Renal cortical epithelial cell (primary cell): ENCODE data around the gene IRF3.

DNA sequence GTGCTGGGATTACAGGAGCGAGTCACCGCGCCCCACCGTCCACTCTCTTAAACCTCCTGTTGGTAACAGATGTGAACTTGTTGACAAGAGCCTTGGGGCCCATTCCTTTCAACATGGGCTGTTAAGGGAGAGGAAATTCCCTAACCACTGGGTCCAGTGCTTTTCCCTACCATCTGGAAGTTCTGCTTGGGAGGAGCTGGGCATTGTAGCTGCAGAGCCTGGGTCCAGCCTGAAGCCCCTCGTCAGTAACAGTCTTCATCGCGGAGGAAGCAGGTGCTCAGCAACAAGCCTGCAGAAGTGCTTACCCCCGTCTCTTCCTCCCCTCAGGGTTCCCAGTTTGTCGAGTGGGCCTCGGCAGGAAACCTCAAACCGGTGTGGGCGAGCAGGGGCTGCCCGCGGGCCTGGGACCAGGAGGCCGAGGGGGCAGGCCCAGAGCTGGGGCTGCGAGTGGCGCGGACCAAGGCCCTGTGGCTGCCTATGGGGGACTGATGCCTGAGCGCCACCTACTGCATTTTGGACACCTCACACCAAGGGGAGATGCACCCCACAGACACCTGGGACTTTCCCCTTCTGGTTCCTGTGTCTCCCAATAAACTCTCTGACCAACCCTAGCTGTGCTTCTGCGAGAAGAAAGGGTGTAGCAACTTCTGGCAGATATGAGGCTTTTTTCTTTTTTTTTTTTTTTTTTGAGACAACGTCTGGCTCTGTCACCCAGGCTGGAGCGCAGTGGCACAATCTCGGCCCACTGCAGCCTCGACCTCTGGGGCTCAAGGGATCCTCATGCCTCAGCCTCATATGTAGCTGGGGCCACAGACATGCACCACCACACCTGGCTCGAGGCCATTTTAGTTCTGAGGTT lies 3.8 kb upstream of the FLT3LG start:
- RRBS: no CpG with 5 or more reads among the region's 25 CpGs

GRCh38 chr19:49493151-49493612 lies 3.1 kb upstream of the RPS11 start:
- RRBS: no CpG with 5 or more reads among the region's 11 CpGs

GRCh38 chr19:49593239-49593895 lies 2.4 kb downstream of the PRR12 start:
- RRBS: no CpG with 5 or more reads among the region's 26 CpGs

DNA sequence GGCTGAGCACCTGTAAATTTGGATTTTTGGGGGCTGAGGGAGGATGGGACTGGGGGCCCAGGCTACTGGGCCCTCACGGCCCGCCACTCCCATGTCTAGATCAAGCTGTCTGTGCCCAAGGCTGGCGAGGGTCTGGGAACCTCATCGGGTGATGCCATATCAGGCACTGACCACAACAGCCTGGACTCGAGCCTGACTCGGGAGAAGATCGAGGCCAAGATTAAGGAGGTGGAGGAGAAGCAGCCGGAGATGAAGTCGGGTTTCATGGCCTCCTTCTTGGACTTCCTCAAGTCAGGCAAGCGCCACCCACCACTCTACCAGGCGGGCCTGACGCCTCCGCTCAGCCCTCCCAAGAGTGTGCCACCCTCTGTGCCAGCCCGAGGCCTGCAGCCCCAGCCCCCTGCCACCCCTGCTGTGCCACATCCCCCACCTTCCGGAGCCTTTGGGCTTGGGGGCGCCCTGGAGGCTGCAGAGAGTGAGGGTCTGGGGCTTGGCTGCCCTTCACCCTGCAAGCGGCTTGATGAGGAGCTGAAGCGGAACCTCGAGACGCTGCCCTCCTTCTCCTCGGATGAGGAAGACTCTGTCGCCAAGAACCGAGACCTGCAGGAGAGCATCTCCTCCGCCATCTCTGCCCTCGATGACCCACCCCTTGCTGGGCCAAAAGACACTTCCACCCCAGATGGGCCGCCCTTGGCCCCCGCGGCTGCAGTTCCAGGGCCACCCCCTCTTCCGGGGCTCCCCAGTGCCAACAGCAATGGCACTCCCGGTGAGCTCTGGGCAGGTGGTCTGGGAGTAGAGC lies 8.4 kb downstream of the PRR12 start:
- RRBS: no CpG with 5 or more reads among the region's 30 CpGs

GRCh38 chr19:49665207-49666334 lies at the start of gene IRF3:
TSS of gene IRF3 (minus strand) at chr19:49665857.
- RRBS: 2% methylated on average over 16 of the region's 61 CpGs

GRCh38 chr19:49680461-49681142 lies 3.5 kb downstream of the PRMT1 start:
- RRBS: no CpG with 5 or more reads among the region's 31 CpGs

DNA sequence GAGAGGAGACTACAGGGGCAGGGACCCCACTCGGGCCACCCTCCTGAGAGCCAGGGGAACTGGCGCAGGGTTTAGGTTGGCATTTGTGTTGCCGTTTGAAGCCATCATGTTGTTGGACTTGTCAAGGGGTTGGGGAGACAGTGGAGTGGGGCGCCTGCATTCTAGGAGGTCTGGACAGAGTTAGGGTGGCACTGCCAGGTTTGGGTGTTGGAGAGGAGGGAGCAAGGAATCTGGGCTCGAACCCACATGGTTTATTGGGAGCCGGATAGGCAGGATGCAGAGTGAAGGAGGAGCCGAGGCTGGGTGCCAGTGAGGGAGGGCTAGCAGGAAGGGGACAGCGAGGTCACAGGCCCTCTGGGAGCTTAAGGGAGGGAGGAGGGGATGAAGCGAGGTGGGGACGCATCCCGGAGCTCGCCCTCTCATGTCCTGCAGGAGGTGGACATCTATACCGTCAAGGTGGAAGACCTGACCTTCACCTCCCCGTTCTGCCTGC lies 3.7 kb upstream of the ADM5 start:
- RRBS: no CpG with 5 or more reads among the region's 14 CpGs

DNA sequence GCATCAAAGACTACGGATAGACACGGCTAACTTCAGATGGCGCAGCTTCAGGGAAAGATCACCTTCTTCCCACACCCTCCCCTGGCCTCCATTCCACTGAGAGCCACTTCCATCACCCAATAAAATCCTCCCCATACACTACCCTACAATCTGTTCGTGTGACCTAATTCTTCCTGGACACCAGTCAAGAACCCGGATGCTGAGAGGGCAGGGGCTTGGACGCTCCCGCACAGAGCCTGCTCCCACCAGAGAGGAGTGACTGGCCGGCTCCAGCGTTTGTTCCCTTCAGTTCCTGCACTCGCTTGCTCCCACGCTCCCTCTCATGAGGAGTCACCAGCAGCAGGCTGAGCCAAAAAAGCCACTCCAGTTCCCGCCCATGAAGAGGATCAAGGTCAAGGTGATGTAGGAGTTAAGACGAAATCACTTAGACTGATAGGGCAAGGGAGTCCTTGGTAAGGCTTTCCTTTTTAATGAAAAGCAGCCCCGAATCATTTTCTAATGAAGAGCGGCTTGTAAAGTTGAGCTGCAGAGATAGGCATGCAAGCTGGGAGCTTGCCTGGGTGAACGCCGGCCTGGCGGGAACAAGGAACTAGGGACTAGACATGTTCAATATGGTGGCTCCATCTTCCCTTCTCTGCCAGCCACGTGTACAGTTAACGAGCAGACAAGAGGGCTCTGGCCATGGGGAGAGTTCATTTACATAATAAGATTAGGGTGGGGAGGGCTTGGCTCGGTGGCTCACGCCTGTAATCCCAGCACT lies 35.6 kb downstream of the TSKS start:
- RRBS: 53% methylated on average over 3 of the region's 22 CpGs

DNA sequence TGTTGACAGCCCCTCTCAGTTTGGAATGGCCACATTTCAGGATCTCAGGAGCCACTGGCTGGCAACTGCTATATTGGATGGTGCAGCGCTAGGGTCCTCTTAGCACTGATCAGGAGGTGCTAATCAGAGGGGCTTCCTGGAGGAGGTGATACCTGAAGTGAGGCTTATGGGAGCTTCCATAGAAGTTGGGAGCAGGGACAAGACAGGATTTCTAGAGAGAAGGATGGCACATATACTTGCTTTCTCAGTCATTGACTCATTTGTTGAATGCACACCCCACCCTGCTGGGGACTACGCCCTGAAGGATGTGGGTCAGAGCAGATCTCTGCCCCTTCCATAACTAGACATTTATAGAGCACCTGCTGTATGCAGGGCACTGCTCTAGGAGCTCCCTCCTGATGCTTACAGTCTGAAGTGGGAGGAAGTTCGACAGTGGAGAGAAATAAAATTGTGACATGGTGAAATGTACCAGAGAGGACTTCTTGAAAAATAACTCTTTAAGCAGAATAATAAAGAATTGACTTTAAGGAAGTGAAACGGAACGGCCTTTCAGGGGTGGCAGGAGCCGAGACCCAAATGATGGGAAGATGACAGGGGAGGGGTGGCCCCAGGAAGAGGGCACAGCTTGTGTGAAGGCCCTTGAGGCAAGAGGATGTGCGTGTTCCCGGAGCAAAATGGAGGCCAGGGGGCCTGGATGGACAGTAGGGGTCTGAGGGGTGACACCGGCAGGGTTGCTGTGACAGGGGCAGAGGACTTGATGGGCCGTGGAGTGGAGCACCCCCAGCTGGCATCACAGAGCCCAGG lies 13.2 kb downstream of the AP2A1 start:
- RRBS: 95% methylated on average over 2 of the region's 10 CpGs

DNA sequence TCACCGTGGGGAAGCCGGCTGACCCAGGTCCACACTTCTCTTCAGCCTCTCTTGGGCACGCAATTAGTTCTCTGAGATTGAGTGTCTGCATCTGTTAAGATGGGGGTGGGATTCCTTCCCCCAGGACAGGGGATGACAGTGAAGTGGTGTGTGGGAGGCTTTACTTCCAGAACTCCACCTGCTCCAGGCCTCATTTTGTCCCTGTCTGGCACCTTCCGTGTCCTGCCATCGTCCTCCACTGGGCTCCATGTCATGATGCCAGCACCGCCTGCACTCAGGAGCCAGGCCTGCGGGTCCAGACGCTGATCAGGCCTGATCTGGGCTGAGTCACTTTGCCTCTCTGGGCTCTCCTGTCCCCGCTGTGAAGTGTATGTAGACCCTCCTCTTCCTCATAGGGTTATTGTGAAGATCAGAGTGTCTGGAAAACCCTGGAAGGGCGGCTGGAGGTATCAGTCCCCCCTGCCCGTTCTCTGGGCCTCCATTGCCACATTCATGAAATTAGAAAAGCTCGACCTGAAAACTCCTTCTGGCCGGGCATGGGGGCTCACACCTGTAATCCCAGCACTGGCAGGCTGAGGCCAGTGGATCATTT lies 9.6 kb downstream of the FUZ start:
- RRBS: 71% methylated on average over 2 of the region's 13 CpGs

DNA sequence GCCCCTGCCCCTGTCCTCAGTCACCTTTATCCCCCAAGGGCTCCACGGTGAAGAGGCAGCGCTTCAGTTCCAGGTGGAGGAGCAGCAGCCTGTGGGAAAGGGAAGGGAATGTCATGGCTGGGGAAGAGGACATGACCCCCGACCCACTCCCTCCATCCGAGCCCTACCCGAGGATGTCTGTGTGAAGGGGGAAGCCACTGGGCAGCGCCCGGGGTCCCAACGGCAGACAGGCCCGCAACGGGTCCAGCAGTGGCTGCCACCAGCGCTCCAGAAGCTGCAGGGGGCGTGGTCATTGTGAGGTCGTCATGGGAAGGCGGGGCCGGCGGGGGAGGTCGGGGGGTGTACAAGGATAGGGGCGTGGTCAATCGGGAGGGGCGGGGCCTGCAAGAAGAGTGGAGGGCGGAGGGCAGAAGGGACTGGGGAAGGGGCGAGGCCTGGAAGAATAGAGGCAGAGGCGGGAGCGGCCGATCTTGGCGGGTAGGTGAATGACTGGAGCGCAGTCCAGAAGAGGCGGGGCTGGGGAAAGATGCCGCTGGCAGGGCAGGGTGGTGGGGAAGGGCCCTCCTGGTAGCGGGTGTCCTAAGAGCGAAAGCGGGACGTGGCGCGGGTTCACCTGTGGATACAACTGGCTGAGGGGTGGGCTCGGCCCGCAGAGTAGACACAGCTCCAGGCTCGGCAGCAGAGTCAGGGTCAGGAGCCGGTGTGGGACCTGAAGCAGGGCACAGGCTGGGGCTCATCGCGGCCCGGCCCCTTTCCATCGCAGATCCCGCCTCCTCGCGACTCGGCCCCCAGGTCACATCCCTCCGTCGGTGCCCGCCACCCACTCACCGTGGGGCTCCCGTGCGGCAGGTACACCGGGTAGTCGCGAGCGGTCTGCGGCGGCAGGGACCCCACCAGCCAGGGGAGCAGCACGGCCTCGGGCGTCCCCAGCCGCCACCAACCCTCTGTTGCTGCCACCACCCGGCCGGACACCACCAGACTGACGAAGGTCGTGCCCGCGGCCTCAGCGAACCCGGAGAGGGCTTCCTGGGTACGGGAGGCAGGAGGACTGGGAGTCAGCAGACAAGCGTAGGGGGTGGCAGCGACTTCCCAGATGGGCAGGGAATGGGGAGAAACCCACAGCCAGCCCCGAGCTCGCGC lies 4.2 kb downstream of the FUZ start:
- RRBS: 3% methylated on average over 12 of the region's 77 CpGs

DNA sequence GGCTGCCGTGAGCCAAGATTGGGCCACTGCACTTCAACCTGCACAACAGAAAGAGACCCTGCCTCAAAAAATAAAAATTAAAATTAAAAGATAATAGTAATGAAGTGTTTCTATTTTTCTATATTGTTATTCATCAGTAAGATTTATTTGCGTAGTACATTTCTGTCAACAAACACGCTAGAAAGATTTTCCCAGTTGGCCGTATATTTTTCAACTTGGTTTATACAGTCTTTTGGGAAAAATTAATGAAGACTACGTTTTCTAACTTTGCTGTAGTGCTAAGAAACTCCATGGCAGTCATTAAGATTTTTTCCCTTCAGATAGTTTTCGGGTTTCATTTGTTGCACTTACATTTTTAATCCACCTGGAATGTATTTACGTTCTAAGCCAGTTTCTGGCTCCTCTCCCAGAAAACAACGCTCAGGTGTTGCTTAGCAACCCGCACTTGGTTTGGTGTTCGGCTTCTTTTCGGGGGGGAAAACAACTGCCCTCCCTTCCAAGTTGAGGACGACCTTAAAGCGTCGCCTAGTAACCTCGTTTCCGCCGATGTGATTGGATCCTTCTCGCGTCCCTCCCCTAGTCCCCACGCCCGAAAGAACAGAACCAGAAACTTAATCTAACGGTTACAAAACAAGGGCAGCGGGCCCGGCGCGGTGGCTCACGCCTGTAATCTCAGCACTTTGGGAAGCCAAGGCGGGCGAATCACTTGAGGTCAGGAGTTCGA lies 927 bp upstream of the MED25 start:
- RRBS: no CpG with 5 or more reads among the region's 30 CpGs

DNA sequence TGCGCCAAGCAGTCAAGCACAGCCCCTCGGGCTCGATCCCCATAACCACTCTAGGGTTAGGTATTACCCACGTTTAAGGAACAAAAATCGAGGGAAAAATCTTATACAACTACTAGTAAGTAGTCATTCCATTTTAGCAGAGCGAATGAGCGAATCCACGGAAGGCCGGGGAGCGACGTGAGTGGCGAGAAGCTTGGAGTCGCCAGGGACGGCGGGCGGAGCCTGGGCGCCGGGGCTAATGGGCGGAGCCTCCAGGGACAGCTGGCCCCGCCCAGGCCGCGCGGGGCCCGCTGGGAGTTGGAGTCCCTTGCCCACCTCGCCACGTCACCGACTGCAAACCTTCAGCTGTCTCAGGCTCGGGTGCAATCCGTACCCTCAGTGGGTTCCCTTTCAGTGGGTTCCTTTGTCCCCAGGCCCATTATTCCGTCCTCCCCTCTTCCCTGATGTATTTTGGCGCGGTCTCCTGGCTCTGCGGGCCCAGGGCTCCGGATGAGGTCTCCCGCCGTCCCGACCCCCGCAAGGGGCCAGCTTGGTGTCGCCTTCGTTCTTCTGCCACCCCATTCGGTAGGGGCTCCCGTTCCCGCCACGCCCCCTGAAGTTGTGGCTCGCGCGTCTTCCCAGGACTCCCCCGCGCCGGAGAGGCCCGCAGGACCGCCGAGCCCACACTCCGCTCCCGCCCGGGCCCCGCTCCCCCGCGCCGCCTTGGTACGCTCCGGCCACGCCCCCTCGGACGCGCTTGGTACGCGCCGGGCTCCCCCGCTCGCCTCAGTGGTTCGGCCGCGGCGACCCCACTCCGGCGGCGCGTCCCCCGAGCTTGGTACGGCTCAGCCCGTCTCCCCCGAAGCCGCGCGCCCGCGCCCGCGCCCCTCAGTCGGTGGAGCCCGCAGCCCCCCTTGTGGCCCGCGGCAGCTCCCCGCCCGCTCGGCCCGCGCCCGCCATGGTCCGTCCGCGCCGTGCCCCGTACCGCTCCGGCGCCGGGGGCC lies 16.7 kb downstream of the PNKP start:
- RRBS: 1% methylated on average over 31 of the region's 109 CpGs

- RRBS: no CpG with 5 or more reads among the region's 26 CpGs
These were observed 13.0 kb downstream of the PNKP start for GRCh38 chr19:49854243-49854860.

DNA sequence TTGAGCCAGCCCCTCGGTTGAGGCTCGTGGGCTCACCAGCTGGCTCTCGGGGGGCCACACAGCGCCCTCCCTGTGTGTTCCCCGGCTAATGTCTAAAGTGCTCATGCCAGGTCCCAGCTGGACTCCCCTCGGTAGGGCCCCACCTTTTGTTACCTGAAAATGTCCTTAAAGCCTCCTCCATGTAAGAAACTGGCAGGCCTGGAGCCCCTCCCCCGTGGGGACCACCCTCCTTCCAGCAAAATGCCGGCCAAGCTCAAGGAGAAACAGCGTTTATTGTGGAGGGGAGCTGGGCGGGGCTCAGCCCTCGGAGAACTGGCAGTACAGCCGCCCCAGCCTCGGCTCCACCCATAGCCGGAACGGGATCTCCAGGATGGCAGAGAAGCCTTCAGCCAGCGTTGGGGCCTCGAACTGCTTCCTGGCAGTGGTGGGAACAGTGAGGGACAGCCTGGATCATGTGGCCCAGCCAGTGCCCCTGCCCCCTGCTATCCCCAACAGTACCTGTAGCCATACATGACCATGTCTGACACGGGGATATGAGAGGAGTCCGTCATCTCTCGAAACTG lies 6.3 kb downstream of the PNKP start:
- RRBS: no CpG with 5 or more reads among the region's 20 CpGs

GRCh38 chr19:49916696-49917834 lies 11.9 kb upstream of the ATF5 start:
- RRBS: no CpG with 5 or more reads among the region's 29 CpGs

DNA sequence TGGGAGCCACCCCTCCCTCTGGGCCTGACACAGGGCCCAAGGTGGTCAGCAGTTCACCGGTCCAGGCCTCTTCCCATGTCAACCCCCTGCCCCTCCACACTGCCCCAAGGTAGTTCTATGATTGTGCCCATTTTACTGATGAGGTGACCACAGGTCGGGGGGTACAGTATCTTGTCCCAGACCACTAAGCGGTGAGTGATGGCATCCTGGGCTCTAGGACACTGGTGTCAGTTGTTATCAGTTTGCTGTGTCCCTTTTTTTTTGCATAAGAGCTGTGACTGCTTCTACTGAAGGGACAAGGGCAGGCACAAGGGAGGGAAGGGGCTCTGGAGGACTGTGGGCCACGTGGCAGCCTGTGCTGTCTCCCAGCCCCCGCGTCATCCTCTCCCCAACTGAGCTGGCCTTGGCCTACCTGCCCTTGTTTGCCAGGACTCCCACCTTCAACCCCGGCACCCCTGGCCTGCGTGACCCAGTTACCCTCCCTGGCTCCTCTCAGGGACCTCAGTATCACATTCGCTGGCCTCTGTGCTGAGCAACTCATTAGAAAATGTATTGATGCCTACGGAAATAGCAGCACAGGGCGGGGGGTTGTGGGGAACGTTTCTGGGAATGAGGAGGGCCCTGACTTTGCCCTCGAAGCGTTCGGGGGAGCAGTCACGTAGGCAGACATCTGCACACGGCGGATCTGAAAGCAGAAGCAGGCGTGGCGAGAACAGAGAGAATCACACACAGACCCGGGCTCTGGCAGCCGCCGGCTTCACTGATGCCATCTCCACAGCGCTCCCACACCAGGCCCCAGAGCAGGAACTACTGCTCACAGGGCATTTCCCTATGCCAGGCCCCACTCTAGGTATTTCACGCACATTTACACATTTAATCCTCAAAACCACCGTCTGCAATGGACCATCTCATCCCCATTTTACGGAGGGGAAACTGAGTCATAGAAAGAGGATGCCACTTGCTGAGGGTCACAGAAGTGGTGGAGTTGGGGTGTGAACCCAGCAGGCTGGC lies 5.9 kb upstream of the ATF5 start:
- RRBS: 92% methylated on average over 1 of the region's 27 CpGs

GRCh38 chr19:49923833-49924628 lies 5.0 kb upstream of the ATF5 start:
- RRBS: no CpG with 5 or more reads among the region's 26 CpGs

- RRBS: no CpG with 5 or more reads among the region's 6 CpGs
These were observed 8.3 kb upstream of the SIGLEC11 start for GRCh38 chr19:49969266-49969717.

- RRBS: 47% methylated on average over 6 of the region's 26 CpGs
These were observed 62.3 kb downstream of the KCNC3 start for GRCh38 chr19:50266732-50267479.